ENCODE data around the gene PPARG.

- PRO-cap, 8 experiments: no peak in any of the 8 experiments
Observed at GRCh38 chr3:11060667-11061164, 68.2 kb downstream of the SLC6A1 start.

DNA sequence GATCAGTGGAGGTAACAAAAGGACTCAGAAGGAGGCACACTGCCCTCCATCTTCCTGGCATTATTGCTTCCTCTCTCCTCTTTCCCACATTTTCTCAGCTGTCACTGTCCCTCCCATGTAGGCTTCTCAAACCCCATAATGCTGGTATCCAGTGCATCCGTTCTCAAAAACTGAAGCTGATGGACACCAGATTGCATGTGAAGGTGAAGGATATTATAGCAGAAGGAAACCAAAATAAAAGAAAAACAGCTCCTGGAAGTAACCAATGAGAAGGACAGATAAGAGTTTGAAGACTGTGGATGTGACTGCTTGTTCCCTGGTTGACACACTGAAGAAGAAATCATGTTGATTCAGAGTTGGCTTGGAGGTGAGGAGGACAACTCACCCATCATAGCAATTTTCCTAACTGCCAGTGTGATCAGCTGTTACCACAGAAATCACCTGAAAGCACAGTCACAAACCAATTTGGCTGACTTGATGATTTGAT, 9.9 kb downstream of the ATG7 start:
- PRO-cap, 8 experiments: peak in 6 of 8 experiments; most common plus-strand start position 285 of the sequence (in 3)

DNA sequence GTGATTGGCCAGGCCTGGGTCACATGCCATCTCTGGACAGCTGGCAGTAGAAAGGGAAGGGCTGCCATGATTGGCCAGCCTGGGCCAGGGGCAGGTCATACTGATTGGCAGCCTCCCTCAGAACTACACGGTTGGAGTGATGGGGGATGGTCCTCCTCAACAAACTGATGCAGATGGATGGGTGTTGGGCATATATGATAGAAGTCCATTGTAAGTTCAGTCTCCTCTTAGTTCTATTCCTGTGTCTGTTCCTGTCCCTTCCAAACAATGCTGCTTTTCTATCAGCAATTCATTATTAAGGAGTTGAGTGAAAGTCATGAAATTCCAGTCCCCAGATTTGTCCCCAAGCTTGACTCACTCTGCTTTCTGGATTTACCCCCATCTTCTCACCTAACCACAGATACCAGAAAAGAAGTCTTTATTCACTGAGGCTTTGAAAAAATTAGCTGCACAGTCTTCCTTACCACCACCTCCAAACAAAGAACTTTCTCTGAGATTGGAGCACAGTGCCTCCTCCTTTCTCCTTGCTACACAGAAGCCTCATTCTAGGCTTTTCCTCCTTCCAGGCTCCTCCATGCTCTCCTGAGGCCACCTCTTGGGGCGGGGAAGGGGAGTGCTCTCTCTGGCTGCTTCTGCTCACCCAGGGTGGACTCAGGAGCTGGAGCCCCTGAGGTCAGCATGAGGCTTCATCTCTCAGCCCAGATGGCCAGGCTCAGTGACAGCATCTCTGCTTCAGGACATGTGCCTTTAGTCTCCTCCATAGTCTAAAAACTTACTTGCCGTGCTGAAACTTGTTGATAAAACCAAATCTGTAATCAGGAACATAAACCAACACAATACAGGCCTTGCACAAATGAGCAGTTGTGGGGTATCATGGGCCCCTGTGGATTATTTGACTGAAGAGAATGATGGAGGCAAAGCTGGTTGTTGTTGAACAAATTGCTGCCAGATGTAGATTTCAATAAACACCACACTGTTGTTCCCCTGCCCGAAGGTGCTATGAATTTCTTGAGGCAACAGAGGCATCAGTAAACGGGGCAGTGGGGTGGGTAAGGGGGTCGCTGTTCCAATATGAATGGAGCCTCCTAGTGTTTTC, 175.9 kb downstream of the ATG7 start:
- PRO-cap, 8 experiments: no peak in any of the 8 experiments

DNA sequence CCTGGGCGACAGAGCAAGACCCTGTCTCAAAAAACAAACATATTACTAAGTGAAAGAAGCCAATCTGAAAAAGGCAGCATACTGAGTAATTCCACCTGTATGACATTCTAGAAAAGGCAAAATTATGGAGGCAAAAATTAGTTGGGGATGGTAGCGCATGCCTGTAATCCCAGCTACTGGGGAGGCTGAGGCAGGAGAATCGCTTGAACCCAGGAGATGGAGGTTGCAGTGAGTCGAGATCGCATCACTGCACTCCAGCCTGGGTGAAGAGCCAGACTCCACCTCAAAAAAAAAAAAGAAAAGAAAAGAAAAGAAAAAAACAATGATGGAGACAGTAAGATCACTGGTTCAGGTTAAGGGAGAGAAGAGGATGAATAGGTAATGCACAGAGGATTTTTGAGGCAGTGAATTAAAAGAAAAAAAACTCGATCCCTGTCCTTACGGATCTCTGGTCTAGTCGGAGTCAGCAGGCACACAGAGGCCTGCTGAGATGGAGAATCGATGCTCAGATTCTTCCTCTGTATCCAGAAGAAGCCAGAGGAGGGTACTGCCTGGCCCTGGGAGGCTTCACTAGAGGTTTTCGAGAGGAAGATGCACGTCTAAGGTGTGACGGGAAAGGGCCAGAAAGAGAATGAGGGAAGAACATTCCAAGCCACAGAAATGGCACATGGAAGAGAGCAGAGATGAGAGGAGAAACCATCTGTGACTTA, 126.5 kb downstream of the VGLL4 start:
- PRO-cap, 8 experiments: no peak in any of the 8 experiments

DNA sequence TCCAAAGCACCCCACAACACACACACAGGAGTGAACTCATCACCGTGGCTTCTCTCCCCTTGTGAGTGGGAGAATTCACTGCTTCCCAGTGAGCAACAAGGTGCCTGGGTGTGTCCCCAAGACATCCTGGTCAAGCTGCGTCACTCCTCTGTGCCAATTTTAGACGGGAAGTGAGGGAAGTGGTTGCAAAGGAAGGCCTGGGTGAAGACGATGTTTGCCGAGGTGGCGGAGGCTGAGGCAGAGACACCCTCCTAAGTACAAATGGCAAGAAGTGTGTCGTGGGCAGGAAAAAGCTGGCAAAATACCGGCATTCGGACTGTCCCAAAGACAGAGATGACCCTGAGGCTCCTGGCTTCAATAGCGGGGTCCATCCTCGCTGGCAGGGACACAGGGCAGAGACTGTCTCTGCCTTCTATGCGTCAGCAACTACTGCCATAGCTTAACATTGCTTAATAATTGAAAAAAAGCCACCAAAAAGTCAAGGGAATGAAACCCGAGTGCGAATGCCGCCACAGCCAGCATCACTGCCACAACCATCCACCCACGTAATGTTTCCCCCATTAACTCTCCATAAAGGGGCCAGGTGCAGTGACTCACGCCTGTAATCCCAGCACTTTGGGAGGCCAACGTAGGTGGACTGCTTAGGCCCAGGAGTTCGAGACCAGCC, 72.8 kb downstream of the VGLL4 start:
- PRO-cap, 8 experiments: peak in 8 of 8 experiments; most common plus-strand start position 204 of the sequence (in 8); most common minus-strand start position 61 of the sequence (in 7)

- PRO-cap, 8 experiments: no peak in any of the 8 experiments
Observed at GRCh38 chr3:11597758-11598333, 45.9 kb downstream of the VGLL4 start.

GRCh38 chr3:11610795-11611679, 32.7 kb downstream of the VGLL4 start:
- PRO-cap, 8 experiments: no peak in any of the 8 experiments

GRCh38 chr3:12143897-12144689, 14.6 kb downstream of the TIMP4 start:
- PRO-cap, 8 experiments: no peak in any of the 8 experiments

DNA sequence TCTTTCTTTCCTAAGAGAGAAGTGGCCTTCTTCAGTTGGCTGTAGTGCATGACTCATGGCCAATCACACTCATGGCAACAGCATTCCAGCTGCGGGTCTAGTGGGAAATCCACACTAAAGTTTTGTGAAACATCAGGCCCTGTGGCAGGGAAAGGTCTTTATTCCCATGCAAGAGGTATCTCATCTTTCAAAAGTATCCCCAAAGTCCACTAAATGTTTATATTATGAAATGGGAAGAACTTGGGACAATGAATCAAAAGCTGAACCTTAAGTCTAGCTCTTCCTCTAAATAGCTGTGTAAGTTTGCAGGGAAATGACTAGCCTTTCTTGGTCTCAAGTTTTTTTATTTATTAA, 11.7 kb upstream of the TIMP4 start:
- PRO-cap, 8 experiments: no peak in any of the 8 experiments

GRCh38 chr3:12288450-12289463, at the start of gene PPARG:
TSS of gene PPARG (plus strand) at chr3:12289070.
- PRO-cap, 8 experiments: peak in 3 of 8 experiments; most common plus-strand start chr3:12288615 (in 1); most common minus-strand start chr3:12288593 (in 2)

DNA sequence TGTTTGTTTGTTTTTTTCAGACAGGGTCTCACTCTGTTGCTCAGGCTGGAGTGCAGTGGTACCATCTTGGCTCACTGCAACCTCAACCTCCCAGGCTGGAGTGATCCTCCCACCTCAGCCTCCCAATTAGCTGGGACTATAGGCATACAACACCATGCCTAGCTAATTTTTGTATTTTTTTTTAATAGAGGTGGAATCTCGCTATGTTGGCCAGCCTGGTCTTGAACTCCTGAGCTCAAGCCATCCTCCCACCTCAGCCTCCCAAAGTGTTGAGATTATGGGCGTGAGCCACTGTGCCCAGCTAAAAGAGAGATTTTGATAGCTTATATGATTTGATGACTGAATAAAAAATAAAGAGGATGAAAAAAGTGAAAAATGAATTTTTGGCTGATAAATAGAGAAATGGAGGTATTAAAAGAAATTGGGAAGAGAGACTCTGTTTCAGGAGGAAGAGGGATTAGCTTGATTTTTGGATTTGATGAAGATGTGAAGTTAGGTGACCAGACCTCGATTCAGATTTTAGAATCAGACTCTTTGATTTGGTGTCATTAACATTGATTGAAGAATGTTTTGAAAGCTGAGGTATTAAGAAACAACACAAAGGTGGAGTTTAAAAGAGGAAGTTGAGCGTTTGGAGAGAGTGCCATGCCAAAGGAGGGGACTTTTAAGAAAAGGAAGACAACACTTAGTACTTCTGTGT, 34.1 kb downstream of the PPARG start:
- PRO-cap, 8 experiments: no peak in any of the 8 experiments

DNA sequence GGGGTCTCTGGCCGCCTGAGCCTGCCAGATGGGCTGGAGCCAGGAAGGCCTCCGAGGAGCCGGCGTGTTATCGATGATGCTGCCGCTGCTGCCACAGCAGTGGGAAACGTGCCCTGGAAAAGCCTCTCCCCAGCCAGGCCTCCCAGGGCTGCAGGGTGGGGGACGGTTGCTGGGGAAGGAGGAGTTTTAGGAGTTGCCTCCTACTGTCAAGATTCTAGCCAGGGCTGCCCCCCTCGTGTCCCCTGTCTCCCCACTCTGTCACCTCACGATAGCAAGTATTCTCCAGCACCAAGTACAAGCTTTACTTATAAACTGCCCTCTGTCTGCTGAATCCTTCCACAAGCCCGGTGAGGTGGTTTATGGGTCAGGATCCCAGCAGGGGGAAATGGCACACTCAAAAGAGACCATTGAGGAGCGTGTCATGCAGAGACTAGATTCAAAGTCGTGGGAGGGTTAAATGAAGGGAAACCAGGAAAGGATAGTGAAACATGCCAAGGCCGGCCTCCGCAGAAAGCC, 43.1 kb upstream of the TSEN2 start:
- PRO-cap, 8 experiments: no peak in any of the 8 experiments

- PRO-cap, 8 experiments: no peak in any of the 8 experiments
Observed at GRCh38 chr3:12481383-12481822, 2.9 kb upstream of the TSEN2 start.

DNA sequence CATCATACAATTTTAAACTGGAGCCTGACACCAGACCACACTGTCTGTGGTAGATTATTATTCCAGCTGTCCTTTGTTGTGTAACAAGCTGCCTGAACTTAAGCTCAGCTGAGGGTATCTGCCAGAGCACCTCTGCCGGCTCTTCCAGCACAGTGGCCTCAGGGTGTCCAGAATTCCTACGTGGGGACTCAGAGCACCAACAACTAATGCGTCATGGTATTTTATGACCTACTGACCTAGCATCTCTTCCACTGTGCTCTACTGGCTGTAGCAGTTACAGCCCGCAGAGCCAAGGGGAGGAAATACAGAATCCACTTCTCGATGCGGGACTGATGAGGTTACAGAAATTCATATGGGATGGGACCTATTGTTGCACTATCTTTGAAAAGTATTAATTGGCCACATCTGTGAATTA, 15.6 kb upstream of the RAF1 start:
- PRO-cap, 8 experiments: no peak in any of the 8 experiments

DNA sequence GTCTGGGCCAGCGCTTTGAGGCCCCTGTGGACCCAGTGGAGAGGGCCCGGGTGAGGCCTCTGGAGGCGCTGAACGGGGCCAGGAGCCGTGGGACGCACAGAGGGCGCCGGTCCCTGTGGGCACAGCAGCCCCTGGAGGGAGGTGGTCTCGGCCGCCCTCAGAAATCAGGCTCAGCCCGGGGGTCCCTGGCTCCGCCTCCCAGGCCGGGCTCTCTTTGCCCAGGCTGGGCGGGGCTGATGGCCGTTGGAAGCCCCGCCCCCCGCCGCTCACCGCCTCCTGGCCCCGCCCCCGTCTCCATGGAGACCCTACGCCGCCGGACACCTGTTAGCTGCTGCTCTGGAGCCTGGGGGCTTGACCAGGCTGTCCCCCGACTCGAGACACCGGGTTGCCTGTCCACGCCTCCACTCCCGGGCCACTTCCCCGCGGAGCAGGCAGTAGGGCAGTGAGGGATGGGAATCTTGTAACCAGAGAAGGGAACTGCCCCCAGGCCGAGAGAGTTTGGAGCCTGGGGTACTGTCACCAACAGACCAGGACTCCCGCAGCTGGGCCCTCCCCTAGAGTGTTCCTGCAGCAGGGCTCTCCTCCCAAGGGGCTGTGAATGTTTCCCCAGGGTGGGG, 27.7 kb upstream of the RPL32 start:
- PRO-cap, 8 experiments: no peak in any of the 8 experiments

DNA sequence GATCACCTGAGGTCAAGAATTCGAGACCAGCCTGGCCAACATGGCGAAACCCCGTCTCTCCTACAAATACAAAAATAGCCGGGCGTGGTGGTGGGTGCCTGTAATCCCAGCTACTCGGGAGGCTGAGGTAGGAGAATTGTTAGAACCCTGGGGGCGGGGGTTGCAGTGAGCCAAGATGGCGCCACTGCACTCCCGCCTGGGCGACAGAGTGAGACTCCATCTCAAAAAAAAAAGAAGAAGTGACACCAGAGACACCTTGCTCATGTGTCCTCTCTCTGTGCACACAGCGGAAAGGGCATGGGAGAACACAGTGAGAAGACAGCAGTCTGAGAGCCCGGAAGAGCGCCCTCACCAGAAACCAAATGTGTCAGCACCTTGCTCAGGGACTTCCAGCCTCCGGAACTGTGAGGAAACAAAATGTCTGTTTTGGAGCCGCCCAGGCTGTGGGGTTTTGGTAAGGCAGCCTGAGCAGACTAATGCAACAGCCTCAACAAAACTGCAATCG, 40.5 kb upstream of the RPL32 start:
- PRO-cap, 8 experiments: no peak in any of the 8 experiments

- PRO-cap, 8 experiments: peak in 1 of 8 experiments; most common minus-strand start chr3:12898303 (in 1)
Observed at GRCh38 chr3:12897885-12899048, 56.9 kb upstream of the RPL32 start.

GRCh38 chr3:12952988-12953886, 111.9 kb upstream of the RPL32 start:
- PRO-cap, 8 experiments: no peak in any of the 8 experiments

DNA sequence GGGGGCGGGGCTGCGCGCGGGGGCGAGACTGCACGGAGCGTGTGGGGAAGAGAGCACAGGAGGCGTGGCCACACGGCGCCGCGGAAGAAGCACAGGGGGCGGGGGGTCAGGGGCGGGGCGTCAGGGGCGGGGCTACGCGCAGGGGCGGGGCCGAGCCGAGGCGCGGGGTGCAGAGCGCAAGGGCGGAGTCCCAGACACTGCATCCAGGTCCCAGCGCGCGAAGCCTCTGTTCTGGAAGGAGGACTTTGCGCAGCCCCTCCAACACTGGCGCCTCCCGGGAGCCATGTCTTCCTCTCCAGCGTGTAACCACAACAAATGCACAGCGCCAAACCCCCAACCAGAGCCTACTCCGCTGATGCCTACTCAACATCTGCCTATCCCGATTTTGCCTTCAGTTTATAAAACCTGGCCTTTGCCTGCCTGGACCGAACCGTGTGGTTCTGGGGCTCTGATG, 105.4 kb downstream of the IQSEC1 start:
- PRO-cap, 8 experiments: peak in 4 of 8 experiments; most common plus-strand start position 193 of the sequence (in 1); most common minus-strand start position 395 of the sequence (in 1)

GRCh38 chr3:12970385-12971102, 102.7 kb downstream of the IQSEC1 start:
- PRO-cap, 8 experiments: peak in 2 of 8 experiments; most common minus-strand start chr3:12970626 (in 1)